Measurements from ENCODE around the gene PERP.

DNA sequence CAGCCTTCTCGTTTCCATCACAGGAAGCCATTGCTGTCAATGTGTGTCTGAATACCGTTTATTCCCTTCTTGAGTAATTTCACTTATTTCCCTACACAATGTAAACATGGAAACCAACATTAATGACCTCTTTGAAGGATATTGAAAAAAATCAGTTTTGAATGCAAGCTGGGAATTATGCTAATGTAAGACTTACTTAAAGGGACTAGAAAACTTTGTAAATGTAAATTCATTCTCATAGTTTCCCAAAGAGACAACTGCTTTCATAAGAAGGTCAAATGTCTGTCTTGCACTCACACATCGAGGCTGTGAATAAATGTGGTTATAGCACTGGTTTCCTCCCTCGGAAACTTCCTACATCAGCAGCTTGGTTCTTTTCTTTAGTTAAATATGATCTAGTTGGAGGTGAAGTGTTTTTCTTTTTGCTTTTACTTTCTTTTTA, 108.2 kb downstream of the TNFAIP3 start:
- PRO-cap, result no peak

GRCh38 chr6:138035214-138035602, 72.0 kb downstream of the PERP start:
- PRO-cap, result no peak

DNA sequence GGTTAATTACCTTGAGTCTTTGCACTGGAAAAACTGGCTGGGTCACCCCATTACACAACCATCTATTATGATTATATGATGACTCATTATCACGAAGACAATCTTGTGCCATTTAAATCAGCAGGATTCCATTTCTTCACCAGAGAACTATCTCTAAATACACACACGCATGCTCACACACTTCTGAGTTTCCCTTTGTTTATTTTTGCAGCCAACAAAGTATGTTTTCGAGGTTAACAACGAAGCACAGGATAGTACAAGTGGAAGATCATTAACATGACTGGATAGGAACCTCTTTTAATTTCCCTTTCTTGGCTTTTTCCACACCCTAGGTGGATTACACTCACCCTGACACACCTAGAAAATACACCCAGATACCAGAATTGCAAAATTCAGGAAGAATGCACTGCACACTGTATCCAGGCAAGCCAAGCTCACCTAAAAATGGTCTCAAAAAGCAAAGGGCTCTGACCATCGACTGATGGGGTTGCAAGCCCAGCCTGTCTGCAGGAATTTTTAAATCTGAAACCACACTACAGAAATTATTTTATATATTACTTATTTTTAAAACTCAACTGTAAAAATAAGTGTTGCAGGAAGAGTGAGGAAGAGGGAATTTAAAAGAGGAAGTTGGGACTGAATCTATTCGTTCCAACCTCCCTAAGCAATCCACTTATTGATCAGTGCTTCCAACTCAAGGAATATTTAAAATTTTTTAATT, 18.7 kb downstream of the PERP start:
- PRO-cap, result no peak

GRCh38 chr6:138102390-138102894, 4.8 kb downstream of the PERP start:
- PRO-cap, result no peak

DNA sequence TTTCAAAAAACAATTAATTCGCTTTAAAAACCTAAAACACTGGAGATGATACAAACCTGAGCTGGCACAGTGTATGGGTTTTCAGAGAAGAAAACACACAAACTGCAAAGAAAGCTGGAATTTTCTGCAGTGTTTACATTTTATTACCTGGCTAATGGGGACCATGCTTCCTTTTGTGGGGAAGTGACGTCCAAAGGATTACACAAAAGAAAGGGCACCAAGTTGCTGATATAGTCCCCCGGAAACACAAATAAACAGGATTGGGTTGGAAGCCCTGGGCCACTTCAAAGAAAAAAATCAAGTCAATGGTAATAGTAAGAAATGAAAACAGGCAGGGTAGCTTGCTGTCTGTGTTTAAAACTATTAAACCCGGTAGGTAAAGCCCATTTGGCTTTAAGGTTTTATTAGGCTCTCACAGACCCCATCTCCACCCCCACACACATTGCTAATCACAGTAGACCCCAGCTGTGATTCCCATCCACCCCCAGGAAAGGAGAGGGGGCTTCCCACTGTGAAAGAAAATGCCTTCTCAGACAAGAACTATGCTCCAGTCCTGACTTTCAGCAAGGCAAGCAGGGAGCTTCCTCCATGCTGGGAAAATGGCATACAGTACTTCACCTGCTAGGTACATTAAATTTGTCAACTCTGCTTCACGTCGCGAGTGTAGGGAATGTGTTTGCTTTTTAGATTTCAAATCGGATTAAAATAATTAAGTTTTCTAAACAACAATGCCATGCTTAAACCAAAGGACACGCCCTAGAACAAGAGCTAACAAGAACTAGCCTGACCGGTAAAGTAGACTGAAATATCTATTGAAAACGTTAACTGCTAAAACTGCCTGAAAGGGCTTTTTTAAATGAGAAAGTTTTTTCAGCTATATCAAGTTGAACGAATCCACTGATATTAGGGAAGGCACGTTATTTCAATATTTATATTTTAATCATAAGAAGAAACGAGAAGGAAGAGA, 1.1 kb downstream of the PERP start:
- PRO-cap, result bidirectional peak, plus-strand start at position 550 of the sequence, minus-strand start at position 456 of the sequence

DNA sequence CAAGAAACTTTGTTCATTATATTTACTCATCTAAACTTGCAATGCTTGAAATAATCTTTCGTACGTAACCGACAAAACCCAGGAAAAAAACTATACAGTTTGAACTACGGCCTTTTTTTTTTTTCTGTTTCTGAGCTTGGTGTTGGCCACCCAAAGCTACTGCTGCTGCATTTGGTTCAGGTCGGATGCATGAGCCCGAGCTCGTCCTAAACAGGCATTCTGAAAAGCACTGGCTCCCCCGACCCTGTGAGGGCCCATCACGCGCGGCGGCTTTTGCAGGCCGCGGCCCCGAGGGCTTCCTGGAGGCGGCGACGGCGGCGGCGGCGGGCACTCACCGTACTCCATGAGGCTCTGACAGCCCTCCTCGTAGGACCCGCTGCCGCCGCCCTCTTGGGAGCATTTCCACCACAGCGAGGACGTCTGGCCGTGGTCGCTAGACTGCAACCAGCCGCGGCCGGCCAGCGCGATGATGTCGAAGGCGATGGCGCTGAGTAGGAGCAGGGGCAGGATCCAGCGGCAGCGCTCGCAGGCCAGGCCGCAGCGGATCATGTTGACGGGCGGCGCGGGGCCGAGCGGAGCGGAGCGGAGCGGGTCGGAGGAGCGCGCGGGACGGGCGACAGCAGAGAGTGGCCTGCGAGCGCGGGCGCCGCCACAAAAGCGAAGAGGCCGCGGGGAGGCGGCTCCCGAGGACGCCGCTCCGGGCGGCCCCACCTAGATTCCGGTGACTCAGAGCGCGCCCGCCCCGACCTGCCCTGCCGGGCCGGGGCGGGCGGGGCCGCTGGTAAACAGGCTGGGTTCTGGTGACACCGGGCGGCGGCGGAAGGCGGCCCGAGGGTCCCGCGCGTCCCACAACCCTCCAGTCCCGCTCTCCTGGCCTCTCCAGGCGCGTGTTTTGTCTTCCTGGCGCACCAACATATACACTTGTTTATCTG, at the start of gene PERP:
TSS of gene PERP (minus strand) at position 628 of the 932 bp plus-strand sequence.
- PRO-cap, result bidirectional peak, plus-strand start at position 654 of the sequence, minus-strand start at position 628 of the sequence; bidirectional peak, plus-strand start at position 800 of the sequence, minus-strand start at position 723 of the sequence

DNA sequence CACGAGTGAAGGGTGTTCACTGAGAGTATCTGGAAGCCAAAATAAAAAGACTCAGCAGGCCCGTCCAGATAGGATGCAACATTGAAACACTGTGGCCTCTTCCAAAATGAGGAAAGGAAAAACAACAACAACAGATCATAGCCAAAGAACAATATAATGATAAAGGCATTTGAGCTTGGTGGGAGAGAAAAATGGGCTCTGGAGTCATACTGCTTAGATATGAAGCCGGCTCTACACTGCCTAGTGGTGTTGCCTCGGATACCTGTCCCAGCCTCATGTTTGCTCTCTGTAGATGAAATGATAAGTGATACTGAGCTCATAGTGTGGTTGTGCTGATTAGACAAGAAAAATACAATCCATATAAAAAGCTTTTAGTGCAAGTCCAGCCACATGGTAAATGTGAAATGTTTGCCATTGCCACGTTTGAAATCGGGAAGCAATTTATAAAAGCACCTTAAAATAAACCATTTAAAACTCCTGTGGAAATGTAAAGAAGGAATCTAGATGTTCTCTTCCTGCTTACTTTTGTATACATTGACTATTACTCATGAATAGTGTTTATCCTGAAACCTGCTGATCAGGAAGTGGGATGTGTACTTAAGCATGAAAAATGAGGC, 13.0 kb upstream of the PBOV1 start:
- PRO-cap, result no peak

- PRO-cap, result no peak
These were observed 25.6 kb downstream of the HEBP2 start for GRCh38 chr6:138429535-138430073.

DNA sequence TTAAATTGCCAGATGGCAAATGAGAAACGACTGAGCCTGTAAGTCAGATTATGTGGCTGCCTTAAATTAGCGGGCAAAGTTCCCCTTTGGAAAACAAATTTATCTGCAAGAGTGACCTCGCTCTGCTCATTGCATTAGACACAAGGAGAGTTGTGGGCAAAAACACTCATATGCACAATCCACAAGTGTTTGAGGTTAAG, 1.5 kb upstream of the NHSL1 start:
- PRO-cap, result no peak

- PRO-cap, result no peak
These were observed 56.7 kb downstream of the ECT2L start for GRCh38 chr6:138852496-138852985.

DNA sequence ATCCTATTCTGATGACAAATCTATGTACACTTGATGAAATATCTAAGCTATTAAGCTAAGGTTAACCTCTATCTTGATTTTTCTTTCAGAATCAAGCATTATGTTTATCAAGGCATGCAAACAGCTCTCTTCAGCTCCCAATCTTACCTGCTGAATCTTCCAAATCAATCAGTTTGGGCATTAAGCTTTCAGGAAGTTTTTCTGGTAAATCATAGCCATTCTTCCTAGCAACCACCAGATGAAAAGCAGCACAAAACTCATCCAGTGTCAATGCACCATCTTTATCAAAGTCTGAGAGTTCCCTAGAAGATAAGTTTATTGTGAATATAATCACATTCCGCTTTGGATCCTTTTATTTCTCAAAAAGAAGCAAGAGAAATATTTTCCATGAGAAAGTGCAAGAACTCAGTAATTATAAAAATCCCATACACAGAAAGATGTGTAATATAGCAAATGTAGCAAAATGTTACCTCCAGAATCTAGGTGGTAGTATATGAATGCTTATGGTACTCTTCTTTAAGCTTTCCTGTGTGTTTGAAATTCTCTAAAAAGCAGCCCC, 46.8 kb downstream of the REPS1 start:
- PRO-cap, result no peak

GRCh38 chr6:138963145-138963729, 24.8 kb downstream of the REPS1 start:
- PRO-cap, result no peak

GRCh38 chr6:138971503-138972066, 16.5 kb downstream of the REPS1 start:
- PRO-cap, result no peak

- PRO-cap, result no peak
These were observed 15.4 kb upstream of the ABRACL start for GRCh38 chr6:139013155-139013594.

DNA sequence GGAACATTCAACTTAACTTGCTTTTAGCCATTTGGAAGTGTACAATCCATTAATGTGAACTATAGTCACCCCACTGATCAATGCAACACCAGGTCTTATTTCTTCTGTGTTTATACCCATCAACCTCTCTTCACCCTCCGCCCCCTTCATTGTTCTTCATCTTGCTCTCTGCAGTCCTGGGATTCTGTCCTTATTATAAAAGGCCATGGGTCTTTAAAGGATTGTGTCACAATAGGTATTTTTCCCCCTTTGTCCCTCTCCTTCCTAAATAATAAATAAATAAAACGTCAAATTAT, 1.7 kb downstream of the ABRACL start:
- PRO-cap, result no peak

- PRO-cap, result no peak
These were observed 2.9 kb downstream of the HECA start for GRCh38 chr6:139137445-139138436.

- PRO-cap, result no peak
These were observed 9.6 kb downstream of the HECA start for GRCh38 chr6:139144054-139145236.

DNA sequence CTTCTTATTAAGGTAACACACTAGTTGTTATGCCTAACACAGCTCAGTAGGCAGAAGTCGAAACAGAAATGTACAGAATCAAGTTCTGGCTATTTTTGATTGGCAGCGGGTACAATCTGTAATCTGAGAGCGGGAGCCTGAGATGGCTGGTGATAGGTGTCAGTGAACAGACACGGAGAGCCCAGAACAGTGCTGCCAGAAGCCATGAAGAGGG, 11.5 kb downstream of the HECA start:
- PRO-cap, result no peak

DNA sequence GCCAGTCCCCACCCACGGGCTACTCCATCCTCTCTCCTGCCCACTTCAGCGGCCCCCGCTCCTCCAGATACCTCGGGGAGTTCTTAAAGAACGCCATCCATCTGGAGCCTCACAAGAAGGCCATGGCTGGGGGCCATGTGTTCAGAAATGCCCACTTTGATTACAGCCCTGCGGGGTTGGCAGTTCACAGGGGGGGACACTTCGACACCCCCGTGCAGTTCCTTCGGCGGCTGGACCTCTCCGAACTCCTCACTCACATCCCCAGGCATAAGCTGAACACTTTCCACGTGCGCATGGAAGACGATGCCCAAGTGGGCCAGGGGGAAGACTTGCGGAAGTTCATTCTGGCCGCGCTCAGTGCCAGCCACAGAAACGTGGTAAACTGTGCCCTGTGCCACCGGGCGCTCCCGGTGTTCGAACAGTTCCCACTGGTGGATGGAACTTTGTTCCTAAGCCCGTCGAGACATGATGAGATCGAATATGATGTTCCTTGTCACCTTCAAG, 32.0 kb downstream of the HECA start:
- PRO-cap, result no peak

- PRO-cap, result no peak
These were observed 61.4 kb downstream of the TXLNB start for GRCh38 chr6:139230407-139230889.